Right ventricle myocardium (tissue), 1 donor: ENCODE measurements around the gene DCC.

GRCh38 chr18:50267948-50268966 is 2.0 kb upstream of the CFAP53 start:
- PRO-cap, 2 experiments: peak in 2 of 2 experiments; most common plus-strand start chr18:50268202 (in 2); most common minus-strand start chr18:50268487 (in 2)

GRCh38 chr18:50269095-50269973 is 3.0 kb upstream of the CFAP53 start:
- PRO-cap, 2 experiments: no peak in any of the 2 experiments

DNA sequence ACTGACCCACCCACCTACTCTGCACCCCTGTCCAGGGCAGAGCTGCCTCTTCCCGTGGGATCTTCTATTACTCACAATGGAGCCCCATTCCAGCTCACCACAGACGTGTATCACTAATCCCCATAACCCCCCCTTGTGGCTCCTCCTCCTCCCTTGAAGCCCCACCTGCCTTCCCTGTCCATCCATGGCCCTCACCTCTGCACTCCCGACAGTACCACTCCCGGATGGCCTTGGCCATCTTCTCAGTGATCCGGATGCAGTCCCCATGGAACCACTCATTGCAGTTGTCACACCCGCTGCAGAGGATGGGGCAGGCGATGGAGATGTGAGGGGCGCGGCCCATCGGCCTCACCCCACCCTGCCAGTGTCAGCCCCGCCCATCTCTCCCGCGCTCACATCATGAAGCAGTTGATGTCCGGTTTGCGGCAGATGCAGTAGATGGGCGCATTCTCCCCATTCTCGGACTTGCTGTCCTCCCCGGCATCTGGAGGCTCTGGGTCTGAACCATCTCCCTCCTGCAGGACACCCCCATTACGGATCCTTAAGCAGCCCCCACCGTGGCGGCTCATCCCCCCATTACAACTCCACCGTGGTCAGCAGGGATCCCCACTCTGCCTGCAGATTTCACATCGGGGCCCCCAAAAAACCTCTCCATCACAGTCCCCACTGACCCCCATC is 1.0 kb downstream of the CXXC1 start:
- PRO-cap, 2 experiments: no peak in any of the 2 experiments

DNA sequence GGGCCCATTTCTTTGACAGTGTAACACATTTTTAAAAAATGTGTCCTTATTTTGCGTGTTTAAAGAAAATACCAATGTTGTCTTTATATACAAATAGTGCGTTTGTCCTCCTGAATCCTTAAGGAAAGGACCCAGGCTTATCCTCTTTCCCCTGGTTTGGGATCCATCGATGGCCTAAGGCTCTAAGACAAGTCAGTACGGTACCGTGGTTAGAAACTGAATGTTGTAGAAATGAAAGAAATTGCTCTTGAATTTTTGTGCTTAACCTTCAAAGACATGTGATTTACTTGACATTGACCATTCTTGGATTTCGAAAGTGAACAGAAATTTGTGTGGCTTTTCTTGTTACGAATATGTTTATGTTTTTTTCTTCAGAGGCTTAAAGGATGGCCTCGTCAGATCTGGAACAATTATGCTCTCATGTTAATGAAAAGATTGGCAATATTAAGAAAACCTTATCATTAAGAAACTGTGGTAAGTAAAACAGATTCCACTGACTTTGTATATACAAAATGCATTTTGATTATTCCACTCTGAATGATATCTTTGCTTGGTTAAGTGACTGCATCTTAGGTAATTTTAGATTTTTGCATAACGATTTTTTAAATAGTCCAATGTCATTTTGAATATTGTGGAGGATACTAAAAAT is 723 bp downstream of the SKA1 start:
- PRO-cap, 2 experiments: no peak in any of the 2 experiments

GRCh38 chr18:50649650-50650429 is 90.0 kb downstream of the MAPK4 start:
- PRO-cap, 2 experiments: peak in 2 of 2 experiments; most common plus-strand start chr18:50650192 (in 2); most common minus-strand start chr18:50649863 (in 1)

DNA sequence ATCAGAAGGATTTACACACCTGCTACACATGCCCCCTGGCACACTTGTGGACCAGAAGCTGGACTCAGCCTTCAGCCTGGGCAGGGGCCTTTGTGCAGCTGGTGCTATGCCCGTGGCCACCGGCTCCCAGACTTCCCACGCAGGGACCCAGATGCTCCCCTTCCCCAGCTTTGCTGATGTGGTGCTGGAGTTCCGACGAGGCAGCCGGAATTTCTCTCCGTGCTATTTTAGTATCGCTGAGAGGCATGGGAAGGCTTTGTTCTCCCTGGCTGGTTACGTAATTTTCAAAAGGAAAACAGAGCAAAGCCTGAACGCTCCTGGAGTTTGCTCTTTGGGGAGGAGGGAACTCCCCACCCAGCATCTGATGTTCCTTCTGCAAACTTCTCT is 94.7 kb downstream of the MAPK4 start:
- PRO-cap, 2 experiments: peak in 2 of 2 experiments; most common plus-strand start position 321 of the sequence (in 2); most common minus-strand start position 172 of the sequence (in 2)

DNA sequence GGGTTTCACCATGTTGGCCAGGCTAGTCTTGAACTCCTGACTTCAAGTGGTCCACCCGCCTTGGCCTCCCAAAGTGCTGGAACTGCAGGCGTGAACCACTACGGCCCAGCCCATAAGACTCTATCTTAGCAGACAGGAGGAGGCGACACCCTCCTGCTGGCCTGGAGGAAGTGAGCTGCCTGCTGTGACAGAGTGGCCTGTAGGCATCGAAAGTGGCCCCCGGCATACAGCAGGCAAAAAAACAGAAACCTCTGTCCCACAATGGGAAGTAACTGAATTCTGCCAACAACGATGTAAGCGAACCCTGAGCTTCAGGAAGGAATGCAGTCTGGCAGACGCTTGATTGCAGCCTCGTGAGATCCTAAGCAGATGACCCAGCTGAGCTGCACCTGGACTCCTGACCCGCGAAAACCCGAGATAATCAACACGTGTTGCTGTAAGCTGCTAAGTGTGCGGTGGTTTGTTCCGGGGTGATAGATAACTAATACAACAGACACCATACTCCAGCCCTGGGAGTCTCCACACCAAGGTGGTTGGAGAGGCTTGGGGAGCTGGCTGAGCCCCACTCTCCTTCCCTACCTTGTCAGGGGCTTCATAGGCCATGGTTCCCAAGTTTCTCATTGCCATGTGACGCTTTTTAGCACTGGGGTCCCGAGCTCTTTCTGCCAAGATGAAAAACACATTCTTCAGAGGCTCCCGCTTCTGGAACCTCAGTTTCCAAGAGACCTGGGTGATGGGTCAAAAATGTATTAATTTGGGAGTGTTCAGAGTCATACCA is 13.5 kb downstream of the MRO start:
- PRO-cap, 2 experiments: no peak in any of the 2 experiments

DNA sequence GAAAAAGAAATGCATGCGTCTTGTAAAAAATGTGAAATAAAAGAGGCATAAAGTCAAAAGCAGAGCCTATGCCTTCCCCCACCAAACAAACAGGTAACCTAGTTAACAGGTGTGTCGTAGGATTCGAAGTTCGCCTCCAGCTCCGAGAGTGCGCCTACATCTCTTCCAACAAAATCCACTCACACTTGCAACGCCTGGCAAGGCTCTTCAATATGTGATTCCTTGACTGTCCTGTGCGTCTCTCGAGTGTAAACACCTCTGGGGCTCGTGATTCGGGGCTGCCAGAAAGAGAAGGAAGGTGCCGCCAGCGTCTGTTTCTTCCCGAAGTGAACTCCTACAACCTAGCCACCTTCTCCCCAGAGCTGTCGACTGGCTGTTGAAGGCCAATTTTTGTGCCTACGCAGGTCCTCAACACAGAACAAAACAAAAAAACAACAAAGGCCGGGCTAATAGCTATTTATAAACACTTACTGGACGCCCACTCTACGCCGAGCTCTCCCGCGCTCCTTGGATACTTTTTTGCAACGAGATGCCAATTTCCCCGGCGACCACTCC is 489 bp upstream of the SMAD4 start:
- PRO-cap, 2 experiments: peak in 2 of 2 experiments; most common plus-strand start position 271 of the sequence (in 2)

DNA sequence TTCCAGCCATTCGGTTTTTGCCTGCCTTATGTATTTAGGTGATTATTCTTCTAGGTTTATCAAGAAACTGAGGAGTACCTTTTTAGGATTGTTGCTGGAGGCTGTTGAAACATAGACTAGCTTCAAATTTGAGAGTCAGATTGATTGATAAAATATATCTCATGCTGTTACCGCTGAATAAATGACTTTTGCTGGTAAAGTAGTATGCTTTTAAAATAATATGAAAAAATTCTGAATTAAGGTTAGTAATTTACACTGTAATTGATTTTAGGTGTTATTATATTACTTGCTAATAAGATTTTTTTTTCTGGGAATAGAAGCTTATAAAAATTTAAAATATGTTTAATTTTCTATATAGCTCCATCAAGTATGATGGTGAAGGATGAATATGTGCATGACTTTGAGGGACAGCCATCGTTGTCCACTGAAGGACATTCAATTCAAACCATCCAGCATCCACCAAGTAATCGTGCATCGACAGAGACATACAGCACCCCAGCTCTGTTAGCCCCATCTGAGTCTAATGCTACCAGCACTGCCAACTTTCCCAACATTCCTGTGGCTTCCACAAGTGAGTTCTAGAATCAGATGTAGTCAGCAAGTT is 24.5 kb downstream of the SMAD4 start:
- PRO-cap, 2 experiments: no peak in any of the 2 experiments

GRCh38 chr18:52339865-52340364 is at the start of gene DCC:
DCC (plus strand) TSS chr18:52340197.
- PRO-cap, 2 experiments: no peak in any of the 2 experiments

GRCh38 chr18:52341805-52342378 is 1.9 kb downstream of the DCC start:
- PRO-cap, 2 experiments: no peak in any of the 2 experiments

- PRO-cap, 2 experiments: no peak in any of the 2 experiments
Measured at GRCh38 chr18:53861284-53861715, 363.2 kb downstream of the MBD2 start.

DNA sequence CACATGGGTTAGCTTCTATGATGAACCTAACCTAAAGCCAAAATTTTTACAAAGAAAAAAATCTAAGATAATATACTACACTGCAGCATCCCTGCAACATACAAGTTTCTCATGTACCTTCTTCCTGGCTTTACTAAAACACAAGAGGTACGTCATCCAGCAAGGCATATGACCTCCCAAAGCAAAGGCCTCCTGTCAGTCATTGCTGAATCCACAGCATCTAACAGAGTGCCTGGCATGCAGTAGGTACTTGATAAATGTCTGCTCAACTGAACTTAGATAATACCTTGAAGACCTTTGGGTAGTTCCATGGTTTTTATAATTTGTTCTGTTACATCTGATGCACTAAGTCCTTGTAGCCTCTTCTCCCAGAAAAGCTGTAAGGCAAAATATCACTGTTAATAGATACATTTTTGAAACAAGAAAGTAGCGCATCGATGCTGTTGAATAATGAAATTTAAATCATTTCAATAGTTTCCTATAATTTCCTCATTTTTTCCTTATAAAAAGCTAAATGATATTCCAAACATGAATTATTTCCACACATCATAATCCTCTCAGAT is 58.6 kb downstream of the MBD2 start:
- PRO-cap, 2 experiments: no peak in any of the 2 experiments

DNA sequence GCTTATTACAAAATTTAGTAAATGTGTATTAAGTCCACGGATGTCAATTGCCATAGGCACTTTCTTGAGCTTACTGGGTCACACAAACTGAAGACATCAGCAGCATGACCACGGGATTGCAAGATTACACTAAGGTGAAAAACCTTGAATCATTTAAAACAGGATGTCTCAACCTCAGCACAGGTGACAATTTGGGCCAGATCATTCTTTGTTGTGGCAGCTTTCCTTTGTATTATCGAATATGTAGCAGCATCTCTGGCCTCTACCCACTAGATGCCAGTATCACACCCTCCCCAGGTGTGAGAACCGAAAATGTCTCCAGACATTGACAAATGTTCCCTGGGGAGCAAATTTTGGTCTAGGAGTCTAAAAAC is 1.4 kb downstream of the MBD2 start:
- PRO-cap, 2 experiments: no peak in any of the 2 experiments

- PRO-cap, 2 experiments: no peak in any of the 2 experiments
Measured at GRCh38 chr18:55243650-55244472, 284.6 kb upstream of the CCDC68 start.

GRCh38 chr18:55244520-55244789 is 285.2 kb upstream of the CCDC68 start:
- PRO-cap, 2 experiments: no peak in any of the 2 experiments

- PRO-cap, 2 experiments: peak in 2 of 2 experiments; most common plus-strand start chr18:55321955 (in 2); most common minus-strand start chr18:55321756 (in 2)
Measured at GRCh38 chr18:55321541-55322105, 266.4 kb downstream of the TCF4 start.

- PRO-cap, 2 experiments: peak in 2 of 2 experiments; most common plus-strand start chr18:55477777 (in 2); most common minus-strand start chr18:55477604 (in 1)
Measured at GRCh38 chr18:55477400-55478018, 110.5 kb downstream of the TCF4 start.

DNA sequence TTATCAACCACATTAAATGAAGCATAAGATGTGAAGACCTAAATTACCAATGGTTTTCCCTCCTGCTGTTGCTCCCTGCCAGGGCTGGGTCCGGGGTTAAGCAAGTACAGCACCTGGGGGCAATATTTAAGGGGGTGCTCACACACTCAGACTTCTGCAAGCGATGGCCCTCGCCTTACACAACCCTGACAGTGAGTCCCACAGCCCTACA is 90.0 kb downstream of the TCF4 start:
- PRO-cap, 2 experiments: peak in 2 of 2 experiments; most common minus-strand start position 153 of the sequence (in 2)

- PRO-cap, 2 experiments: no peak in any of the 2 experiments
Measured at GRCh38 chr18:55500162-55500721, 87.8 kb downstream of the TCF4 start.